Jejunum (tissue), 1 donor: ENCODE data around the gene MAP2K4.

- PRO-cap = no peak
Measured at GRCh38 chr17:10052347-10052944, 146.0 kb downstream of the GAS7 start.

- PRO-cap = no peak
Measured at GRCh38 chr17:10105587-10106048, 92.8 kb downstream of the GAS7 start.

- PRO-cap = no peak
Measured at GRCh38 chr17:10171584-10172506, 26.6 kb downstream of the GAS7 start.

DNA sequence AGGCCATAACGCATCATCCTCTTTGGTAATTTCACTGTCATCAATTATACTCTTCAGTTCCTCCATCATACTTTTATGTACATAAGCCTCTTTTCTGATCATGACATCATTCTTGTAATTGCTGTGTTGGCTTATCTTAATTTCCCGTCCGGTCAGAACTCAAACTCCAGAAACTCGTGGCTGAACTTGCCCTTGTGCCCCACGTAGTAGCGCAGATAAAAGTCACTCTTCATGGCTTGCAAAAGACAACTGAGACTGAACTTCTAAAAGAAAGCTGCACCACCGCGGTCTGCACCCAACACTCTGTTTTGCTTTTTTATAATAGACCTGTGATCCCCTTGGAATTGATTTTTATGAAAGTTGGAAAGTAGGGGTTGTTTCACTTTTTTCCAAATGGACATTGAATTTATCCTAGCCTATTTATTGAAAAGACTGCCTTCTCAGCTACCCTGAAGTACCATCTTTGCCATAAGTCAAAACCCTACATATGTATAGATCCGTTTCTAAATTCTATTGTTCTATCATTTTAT lies 13.5 kb downstream of the TMEM220 start:
- PRO-cap = unidirectional peak, plus-strand start at position 248 of the sequence

GRCh38 chr17:11997767-11998185 lies 501 bp upstream of the ZNF18 start:
- PRO-cap = no peak

DNA sequence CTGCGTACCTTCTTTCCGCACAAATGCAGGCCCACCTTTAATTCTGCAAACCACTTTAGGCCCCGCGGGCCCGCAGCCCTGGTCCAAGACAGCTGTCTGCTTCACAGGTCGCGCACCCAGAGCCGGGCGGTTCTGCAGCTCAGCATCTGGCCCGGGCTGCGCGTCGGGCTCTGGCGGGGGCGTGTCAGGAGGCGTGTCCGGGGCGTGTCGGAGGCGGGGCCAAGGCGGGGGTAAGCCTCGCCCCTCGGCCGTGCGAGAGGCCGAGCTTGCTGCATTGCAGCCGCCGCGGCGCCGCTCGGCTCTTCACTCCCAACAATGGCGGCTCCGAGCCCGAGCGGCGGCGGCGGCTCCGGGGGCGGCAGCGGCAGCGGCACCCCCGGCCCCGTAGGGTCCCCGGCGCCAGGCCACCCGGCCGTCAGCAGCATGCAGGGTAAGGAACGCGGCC lies at the start of gene MAP2K4:
MAP2K4 (plus strand) TSS at position 306 of the 445 bp plus-strand sequence.
- PRO-cap = bidirectional peak, plus-strand start at position 251 of the sequence, minus-strand start at position 134 of the sequence

DNA sequence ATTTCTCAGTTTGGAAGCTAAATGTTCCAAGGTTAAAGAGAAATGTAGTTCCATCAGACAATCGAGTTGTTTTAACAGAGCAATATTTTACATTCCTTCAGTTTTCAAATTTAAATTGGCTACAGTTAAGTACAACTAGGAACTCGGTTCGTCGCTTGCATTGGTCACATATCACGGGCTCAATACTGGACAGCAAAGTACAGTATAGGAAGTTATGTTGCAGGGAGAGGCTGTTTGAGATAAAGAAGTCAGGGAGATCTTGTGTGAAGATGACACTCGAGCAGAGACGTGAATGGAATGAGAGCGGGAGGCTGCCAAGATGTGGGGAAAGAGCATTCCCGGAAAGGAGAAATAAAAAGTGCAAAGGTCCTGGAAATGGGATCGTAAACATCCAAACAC lies 43.1 kb upstream of the MYOCD start:
- PRO-cap = no peak

GRCh38 chr17:12622994-12623642 lies 42.6 kb upstream of the MYOCD start:
- PRO-cap = no peak

DNA sequence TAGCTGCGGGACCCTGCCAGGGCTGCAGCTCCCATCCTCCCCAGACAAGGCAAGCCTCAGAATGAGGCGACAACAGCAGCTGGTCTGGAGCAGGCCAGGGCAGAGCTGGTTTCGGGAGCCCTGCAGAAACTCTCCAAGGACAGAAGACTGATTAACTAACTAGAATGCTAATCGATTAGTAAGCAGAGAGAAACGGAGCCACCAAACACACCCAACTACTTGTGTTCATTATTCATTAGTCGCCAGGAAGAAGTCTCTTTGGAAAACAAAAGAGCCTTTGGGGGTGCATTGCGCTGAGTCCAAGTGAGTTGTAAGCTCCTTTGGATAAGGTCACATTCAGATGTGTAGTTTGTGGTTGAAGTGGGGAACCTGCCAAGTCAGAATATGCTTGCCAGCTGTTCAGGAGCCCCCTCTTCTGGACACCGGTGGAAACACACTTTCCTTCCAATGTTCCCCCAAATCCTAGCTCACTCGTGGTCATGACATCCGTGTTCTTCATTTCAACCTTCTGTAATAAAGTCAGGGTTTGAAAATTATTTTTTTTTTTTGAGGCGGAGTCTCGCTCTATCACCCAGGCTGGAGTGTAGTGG lies 47.2 kb upstream of the ARHGAP44 start:
- PRO-cap = no peak

- PRO-cap = no peak
Measured at GRCh38 chr17:13002119-13002853, 15.5 kb downstream of the ELAC2 start.

DNA sequence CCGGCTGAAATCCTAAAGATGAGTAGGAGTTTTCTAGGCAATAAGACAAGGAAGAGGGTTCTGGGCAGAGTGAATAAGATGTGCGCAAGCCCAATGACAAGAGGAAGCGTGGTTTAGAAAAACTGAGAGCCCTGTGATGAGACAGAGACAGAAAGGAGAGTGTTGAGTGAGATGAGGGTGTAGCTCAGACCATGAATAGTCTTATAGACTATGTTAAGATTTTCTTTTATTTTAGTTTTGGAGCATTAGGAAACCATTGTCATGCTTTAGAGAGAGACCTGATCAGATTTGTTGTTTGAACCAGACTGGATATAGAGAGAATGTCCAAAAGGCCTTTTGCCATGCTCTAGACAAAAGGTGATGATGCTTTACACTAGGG lies 50.3 kb downstream of the COX10 start:
- PRO-cap = no peak

DNA sequence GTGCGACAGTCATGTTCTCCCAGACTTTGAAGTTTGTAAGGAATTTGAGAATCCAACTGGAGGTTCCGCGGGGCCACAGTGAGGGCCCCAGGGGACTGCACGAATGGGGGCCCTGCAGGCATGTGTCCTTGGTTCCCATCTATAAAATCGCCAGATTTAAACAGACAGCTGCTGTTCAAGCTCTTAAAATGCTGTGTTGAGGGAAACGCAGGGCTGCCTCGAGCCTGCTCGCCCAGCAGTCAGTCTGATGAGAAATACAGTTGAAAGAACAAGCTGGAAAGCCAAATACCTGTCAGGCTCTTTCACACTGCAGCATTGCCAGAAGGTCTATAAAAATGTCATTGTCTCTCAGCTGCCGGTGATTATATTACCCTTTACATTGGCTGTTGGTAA lies 152.0 kb downstream of the PMP22 start:
- PRO-cap = no peak

- PRO-cap = no peak
Measured at GRCh38 chr17:15185493-15185952, 79.6 kb downstream of the PMP22 start.

DNA sequence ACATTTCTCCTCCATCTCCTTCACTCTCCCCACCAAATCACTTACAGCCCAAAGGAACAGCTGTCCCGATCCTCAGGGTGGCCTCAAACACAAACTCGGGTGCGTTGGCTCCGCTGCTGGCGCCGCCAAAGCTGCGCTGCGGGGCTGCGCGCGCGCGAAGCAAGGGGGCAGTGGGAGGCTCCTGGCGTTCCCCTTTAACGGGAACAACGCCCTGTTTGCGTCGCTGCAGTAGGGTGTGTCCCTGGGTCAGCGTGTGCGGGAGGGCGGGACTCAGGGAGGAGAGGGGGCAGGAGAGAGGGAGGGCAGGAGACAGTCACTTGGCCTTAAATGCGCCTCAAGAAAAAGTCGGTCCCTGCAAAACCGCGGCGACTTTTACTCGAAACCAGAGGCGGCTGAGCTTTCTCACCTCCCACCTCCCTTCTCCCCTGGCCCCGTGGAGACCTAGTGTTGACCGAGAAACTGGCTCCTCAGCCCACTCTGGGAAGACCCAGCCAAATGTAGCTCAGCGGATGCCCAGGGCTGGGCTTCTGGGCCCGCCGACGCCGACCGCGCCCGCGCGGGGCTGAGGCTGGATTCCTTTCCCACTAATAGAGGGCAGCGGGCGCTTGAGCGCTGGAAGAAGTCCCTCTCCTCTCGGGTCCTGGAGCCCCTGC lies 2.6 kb downstream of the PMP22 start:
- PRO-cap = bidirectional peak, plus-strand start at position 289 of the sequence, minus-strand start at position 169 of the sequence

- PRO-cap = bidirectional peak, plus-strand start at chr17:15263451, minus-strand start at chr17:15263513
Measured at GRCh38 chr17:15263037-15263862, 1.9 kb downstream of the PMP22 start.

- PRO-cap = no peak
Measured at GRCh38 chr17:15264904-15265225, 261 bp downstream of the PMP22 start.

DNA sequence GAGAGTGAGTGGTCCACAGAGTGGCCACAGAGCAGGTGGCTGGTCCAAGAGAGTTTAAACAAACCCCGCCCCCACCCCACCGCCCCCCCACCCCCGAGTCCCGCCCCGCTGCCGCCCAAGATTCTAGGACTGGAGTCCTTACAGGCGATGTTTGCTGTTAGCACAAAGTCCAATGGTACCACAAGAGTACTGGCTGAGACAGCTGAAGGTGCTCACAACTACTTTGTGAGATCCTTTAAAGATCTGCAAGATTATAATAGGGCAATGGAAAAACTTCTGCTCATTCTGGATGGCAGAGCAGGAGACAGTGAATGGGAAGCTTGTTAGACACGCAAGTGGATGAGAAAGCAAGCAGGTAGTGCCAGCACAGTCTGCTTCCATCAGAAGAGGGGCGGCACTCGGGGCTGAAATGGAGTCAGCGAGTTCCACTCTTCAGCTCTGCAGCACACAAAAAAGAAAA lies 4.7 kb upstream of the TEKT3 start:
- PRO-cap = unidirectional peak, plus-strand start at position 194 of the sequence

DNA sequence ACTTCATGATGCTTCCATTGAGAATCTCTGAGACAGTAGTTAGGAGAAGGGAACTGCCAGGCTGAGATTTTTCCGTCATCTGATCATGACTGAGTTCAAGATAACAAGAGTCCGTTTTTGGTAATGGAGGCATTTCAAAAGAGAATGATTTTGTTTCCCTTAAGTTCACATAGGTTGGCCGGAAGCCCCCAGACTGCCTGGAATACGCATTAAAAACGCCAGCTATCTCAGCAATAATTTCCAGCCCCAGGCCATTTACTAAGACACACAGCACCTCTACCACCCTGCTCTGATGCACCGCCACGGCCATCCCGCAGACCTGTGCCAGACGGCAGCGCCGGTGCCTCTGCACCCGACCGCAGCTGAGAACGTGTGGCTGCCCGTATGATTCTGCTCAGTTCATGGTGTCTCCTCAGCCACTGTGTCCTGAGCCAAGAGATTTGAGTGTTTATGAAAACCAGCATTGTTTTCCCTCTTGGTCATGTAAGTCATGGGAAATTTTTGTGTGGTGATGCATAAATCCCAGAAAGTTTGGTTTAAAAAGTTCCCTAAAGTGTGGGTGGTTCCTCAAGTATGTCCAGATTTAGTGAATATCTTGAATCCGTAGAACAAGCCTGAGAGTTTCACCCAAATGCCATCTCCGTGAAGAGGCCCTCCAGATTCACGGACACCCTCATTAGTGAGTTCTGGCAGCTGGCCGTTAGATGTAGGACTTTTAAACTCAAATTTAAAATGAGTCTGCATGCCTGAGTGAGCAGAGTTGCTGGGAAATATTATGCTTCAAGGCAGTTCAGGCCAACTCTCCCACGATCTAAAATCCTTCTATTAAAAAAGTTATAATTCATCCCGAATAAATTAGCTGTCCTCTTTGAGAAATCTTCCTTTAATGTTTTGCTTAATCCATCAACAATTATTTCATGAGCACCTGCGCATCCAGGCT lies 57.7 kb downstream of the CDRT4 start:
- PRO-cap = unidirectional peak, minus-strand start at position 421 of the sequence

GRCh38 chr17:15502177-15503224 lies 35.1 kb upstream of the CDRT4 start:
- PRO-cap = no peak

DNA sequence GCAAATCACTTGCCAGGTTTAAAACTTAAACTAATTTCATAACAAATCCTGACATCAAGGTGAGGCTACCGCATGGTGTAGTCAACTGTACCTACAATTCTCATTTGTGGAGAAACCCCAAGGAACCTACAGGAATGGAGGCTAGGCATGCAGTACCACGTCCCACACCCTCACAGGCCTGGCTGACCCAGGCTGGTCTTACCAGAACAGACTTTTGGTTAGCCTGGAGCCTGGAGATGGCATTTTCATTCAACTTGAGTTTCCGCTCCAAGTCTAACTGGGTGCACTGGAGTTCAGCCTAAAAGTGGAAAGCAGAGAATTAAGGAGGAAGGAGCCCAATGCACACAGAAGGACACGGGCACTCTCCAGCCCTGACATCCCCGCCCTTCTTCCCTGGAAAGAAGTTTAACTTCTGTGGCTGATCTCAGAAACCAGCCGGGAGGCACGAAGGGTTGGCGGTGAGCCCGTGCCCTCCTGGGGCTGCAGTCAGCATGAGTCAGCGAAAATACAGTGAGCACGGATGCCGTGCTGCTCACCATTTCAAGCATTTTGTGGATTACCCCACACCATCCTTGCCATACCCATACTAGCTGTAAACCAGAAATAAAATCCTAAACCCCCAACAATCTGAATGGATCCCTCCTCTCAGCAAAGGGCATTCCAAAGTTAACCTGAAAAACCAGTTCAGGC lies 23.2 kb upstream of the FBXW10B start:
- PRO-cap = no peak